ENCODE results near the genes SH3GL3, WDR73, AKAP13 and KLHL25.

DNA sequence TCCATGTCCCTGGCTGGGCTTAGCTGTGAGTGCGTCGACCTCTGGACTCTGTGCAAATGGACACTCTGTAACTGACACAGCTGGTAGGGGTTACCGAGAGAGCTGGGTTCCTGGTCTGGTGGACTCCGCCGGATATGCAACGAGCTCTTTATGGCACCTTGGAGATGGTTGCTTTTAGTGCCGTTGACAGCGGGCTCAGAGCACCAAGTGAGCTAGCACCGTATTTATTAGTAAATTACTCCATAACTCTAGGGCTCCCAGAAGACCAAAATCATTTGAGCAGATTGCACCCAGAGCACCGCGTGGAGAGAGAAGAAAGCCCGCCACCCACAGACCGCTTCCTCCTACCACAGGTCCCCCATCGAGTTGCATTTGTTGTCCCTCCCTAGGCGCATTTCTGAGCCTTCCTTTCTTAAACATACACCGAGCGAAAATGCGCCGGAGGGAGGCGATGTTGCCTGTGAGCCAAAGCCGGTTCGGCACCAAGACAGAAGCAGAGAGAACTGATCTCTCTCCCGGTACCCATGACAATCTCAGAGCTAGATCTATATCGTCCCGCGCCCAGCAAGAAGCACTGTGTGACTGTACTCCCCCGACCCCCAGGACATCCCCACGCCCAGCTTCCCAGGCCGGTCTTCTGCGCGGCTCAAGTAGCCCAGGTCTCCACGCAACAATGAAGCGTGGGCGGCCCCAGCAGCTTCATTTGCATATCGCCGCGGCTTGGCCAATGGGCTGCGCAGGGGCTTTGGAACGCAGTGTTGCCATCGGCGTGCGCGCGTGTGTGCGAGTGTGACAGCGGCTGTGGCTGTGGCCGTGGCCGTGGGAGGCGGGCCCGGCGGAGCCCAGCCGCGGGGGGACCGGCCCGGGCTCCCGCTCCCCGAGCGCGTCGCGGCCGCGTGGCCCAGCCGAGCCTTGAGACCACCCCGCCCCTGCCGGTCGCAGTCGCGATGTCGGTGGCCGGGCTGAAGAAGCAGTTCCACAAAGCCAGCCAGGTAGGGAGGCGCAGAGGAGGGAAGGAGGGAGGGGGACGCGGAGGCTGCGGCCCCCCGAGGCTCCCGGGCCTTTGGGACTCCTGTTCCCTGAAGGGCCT, at the start of gene SH3GL3:
SH3GL3 (plus strand) TSS at position 755 of the 1,090 bp plus-strand sequence.
- PRO-cap = unidirectional peak, plus-strand start at position 792 of the sequence

DNA sequence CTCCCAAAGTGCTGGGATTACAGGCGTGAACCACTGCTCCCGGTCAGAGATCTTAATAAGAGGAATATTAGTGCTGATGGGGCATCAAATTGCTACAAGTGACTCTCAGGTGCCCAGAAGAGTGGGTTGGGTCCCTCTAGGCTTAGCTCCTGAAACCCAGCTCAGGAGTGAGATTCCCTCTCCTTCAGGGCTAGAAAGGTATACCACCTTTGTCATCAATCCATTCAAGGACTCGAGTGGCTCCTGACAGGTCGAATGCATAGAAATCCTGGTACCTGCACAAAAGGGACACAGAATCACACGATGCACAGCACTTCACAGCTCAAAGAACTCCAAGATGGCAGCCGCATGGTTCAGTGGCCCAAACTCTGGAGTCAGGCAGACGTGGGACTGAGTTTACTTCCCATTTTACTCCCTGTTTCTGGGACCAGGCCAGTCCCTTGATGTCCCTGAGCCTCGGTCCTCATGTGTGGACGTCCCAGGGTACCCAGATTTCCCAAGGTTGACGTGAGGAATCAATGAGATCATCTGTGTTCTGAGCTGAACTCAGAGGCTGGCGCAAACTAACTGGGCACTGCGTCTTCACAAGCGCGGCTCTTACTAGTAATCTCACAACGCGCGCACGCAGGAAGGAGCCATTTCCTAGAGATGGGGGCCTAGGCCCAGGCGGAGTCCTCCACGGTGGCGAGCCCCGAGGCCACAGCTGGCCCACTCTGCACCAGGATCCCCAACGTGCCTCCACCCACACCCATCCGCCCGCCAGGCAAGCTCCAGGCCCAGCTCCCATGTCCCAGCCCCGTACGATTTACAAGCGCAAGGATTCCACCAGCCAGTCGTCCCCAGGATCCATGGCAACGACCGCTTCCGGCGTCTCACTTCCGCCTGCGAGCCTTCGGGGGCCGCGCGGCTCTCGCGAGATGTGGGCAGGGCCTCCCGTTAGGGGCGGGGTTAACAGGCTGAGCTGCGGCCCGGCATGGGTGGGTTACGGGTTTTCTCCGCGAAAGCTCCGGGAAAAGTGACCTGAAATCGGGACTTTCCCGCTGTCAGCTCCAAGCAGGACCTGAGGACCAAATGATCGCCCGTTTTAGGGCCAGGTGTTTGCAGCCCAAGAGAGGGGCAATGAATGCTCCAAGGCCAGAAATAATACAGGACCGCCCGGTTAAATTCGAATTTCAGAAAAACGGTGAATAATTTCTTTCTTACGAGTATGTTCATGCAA, at the start of gene WDR73:
WDR73 (minus strand) TSS at position 859 of the 1,219 bp plus-strand sequence.
- PRO-cap = bidirectional peak, plus-strand start at position 959 of the sequence, minus-strand start at position 856 of the sequence

GRCh38 chr15:84671796-84672364, 13.9 kb upstream of the NMB start:
- PRO-cap = no peak

- PRO-cap = no peak
Observed at GRCh38 chr15:84713481-84713997, 2.4 kb downstream of the SEC11A start.

DNA sequence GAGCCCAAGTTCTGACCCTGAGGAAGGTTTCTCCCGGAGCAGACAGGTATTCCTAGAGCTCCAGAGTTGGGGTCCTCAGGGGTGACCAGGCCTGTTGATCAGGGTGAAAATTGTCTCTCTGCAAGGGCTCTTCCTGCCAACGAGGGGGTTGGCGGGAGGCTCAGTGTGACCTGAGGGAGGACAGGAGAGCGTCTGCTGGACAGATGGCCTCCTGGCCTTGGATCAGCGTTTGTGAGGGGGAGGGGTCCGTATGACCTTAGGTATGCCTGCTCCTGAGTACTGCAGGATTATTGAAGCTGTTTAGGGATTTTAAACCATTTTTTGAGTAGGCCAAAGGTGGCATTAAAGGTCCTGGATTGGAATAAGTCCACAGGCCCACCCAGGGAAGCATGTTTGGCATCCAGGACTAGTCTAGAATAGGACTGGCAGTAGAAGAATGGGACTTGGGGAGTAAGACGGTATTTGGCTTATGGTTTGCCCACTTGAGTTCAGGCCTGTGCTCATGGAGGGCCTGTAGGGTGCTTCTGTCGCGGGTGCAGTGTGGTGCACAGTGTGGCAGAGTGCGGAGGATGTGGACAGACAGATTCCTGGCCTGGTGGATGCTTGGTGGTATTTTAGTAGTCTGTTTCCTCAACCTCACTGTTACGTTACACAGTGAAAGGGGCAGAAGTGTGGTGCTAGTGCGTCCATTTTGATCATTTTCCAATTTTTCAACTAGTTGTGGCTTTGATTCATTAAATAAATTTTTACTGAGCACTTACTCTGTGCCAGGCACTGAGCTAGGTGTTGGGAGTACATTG, 963 bp downstream of the ZNF592 start:
- PRO-cap = no peak

DNA sequence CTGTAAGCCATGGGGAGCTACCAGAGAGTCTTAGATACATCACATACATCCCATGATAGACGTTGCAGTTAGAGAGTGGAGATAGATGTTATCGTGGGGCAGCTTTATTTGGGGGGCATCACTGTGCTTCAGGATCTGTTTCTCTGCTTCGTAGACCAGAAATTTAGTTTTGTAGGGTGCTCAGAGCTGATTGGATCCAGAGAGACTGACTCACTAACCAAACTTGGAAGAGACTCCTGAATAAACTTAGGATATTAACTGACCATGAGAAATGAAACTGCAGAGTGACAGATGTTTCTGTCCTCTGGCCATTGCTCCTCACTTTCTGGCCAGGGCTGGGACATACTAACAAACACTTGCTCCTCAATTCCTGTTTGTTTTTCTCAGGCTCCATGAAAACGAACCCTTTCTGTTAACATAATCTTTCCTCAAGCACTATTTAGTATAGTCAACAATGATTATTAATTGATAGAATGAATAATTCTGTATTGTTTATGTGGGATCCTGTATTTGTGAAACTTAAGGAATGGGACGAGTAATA, 4.3 kb downstream of the ZNF592 start:
- PRO-cap = no peak

GRCh38 chr15:84828150-84828942, 11.2 kb downstream of the ALPK3 start:
- PRO-cap = no peak

DNA sequence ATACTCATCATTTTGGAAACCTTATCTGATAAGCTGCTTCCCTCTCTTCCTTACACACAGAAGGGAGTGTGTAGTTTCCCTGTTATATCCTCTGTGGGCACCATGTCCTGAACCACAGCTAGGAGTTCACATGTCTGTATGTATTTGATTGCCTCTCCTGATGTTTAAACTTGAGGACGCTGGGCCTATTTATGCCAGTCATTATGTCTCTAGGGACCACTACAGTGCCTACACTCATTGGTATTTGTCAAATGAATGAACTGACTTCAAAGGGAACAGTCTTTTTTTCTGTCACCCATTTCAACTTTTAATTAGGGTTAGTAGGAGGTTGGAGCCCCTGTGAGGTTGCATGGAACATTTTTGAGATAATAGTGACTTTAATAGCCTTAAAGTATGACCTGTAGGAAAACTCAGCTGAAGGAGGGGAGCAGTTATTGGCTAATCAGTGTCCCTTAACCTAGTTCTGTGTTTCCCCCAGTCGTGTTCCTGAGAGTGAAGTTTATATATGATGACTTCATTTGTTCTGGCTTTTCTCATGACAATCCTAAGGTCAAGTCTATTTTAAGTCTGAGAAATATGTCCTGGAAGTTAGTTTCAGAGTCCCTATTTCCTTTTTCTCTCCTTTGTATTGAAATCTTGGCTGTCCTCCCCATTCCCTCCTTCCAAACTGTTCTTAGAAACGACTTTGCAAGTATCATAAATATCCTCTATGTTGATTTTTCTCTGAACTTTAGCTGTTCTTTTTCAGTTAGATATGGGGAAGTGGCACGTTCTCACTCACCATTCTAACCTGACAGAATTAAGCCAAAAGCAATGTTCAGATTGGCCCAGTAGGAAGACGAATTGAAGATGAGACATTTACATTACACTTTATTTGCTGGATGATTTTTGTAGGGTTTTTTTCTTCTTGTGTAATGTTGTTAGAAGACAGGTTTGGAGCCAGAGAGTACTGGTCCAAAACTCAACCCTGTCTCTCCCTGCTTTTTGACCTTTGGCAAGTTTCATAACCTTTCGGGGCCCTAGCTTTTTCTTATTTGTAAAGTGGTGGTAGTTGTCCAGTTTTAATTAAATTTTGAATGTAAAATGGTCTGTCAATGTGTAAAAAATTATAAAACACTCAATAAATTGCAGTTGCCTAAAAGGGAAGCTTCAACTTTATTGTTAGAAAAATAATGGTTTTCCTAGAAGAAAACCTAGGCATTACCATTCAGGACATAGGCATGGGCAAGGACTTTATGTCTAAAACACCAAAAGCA, 29.2 kb downstream of the PDE8A start:
- PRO-cap = no peak

DNA sequence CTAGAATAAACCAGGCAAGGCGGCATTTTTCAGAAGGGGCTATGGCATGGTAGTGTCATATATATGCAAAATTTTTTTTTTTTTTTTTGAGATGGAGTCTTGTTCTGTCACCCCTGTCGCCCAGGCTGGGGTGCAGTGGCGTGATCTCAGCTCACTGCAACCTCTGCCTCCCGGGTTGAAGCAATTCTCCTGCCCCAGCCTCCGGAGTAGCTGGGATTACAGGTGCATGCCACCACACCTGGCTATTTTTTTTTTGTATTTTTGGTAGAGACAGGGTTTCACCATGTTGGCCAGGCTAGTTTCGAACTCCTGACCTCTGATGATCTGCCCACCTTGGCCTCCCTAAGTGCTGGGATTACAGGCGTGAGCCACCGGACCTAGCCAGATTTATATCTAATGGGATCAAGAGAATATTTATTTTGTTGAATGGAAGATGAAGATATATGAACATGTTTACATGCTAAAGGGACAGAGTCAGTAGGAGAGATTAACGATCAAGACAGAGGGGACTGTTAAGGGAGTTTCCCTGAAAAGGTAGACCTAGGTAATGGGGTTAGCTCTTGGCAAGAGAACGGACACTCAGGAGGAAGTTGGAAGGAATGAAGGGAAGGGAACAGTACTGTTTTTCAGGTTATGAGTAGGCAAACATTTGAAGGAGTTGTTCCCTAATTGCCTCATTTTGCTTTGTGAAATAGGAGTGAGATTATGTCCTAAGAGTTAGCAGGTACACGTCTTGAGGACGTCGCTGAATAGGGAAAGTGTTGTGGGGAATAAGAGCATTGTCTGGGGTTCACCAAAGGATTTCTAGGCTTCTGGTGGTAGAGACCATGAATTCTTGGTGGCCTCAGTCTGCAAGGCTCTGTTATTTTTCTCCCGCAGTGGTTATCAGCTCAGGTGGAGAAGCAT, 41.1 kb downstream of the PDE8A start:
- PRO-cap = no peak

- PRO-cap = no peak
Observed at GRCh38 chr15:85032705-85033394, 51.2 kb downstream of the PDE8A start.

DNA sequence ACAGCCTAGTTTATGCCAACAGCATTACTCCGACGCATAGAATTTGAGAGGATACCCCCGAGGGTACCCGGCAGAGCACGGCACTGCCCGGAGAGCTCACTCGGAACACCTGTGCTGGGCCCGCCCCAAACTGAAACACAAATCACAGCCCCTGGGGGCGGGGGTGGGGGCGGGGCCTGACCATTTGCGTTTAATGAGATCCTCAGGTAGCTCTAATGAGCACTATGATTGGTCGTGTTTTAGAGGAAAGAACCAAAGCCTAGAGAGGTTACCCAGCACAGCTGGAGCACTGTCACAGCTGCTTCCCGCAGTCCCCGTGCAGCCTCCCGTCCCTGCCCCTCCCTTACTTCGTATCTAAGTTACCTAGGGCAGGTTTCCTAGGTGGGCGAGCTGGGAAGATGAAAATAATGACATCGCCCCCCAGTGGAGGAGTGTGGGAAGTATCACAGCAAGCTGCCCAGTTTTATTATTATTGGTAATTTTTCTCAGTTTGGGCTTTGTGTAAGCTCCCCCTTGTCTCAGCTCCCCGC, 187.0 kb downstream of the PDE8A start:
- PRO-cap = no peak

GRCh38 chr15:85344699-85344960, 35.8 kb upstream of the AKAP13 start:
- PRO-cap = no peak

DNA sequence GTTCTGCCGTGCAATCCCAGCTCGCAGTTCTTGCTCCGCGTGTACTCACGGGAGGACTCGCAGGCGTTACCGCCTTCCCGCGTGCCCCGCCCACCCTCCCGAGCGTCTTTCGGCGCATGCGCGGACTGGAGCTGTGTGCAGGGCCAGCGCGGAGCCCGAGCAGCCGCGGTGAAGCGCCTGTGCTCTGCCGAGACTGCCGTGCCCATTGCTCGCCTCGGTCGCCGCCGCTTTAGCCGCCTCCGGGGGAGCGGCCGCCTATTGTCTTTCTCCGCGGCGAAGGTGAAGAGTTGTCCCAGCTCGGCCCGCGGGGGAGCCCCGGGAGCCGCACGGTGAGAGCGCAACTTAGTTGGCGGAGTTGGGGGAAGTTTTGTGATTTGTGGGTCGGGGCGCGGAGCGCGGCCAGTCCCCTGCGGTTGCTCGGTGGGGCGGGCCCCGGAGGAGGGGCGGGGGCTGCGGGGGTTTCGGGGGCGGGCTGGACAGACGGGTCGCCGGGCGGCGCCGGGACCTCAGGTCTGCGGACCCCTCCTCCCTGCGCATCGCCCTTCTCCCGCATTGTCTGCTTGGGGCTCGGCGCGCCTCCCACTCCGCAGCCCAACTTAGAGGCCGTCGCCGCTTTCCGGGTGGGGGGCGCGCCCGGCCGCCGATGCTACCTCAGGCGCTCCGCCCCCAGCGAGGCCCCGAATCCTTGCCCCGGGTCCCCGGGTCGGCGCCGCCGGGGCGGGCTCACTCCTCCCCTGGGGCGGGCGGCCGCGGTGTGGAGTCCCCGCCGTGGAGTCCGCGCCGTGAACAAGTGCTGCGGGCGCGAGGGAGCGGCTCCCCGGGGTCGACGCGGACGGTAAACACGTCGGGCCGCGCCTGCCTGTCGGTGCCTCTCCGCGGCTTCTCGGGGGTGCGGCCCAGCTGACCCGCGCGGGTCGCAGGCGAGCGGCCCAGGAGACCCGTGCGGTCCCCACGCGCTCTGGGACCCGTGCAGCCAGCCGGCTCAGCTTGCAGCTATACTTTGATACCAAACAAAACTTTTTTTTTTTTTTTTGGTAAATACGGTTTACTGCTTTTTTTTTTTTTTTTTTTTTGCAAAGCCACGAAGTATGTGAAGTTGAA, at the start of gene AKAP13:
AKAP13 (plus strand) TSS at position 134 of the 1,101 bp plus-strand sequence.
- PRO-cap = bidirectional peak, plus-strand start at position 136 of the sequence, minus-strand start outside the sequence; unidirectional peak, plus-strand start at position 479 of the sequence

DNA sequence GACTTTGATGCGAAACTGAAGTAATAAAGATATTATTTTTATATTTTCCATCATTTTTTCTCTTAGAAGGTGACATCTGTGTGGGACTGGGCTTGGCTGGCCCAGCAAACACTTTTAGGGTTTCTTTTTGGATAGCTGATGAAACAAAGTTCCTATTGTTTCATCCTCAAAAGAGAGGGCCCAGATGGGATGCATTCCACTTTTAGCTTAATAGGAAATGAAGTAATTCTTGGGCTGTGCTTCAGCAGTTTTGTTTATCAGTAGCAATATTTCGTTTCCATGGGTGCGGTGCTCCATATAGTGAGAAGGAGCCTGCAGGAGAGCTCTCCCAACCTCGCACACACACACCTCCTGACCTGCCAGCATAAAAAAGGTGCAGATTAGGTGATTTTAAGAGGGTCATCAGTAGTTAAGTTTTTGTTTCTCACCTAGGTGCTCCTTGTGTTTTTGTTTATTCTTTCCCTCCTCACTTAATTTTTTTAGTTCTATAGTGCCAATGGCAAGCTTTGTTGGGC, 147.5 kb downstream of the AKAP13 start:
- PRO-cap = no peak

DNA sequence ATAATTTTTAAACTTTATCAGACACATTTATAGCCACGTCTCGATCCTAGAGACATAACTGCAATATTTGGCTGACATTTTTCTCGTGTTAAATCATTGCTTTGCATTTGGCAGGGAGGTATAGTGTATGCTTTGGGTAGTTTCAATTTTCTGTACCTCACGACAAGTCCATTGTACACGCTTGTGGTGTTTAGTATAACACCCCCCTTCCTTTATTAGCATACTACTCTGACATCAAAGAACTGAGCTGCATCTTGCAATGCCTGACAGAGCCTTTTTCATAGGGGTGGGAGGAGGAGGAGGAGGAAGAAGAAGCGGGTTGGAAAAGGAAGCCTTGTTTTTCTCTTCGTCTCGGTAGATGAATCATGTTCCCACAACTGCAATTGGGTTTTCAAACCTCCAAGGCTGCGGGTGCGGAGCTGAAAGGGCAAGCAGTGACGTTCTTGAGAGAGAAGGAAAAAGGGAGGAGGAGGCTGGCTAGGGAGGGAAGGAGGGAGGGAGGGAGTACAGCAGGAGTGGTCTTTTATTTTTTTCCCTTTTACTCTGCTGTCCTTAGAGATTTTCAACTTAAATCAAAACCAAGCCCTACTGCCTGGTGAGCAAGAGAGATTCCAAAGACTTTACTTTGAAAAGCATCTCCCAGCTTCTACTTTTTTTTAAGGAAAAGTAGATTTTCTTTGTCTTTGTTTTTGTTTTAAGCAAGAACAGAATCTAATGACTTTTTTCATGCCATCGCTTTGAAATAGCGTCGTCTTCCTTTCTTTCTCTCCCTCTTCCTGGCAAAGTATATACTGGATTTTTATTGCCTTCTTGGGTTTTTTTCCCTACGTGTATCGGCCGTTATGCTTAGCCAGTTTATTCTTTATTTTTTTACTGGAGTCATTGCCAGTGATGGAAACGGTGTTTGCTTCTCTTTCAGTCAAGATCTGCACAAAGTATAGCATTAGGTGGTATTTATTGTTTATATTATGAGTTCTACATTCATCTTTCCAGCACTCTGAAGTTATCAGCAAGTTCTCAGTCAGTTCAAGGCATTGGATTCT, 175.5 kb downstream of the KLHL25 start:
- PRO-cap = bidirectional peak, plus-strand start at position 565 of the sequence, minus-strand start at position 280 of the sequence

- PRO-cap = unidirectional peak, plus-strand start at chr15:85687337
Observed at GRCh38 chr15:85687049-85687491, 107.7 kb downstream of the KLHL25 start.

- PRO-cap = no peak
Observed at GRCh38 chr15:85745219-85745958, 49.3 kb downstream of the KLHL25 start.

- PRO-cap = no peak
Observed at GRCh38 chr15:85751271-85752393, 43.1 kb downstream of the KLHL25 start.

DNA sequence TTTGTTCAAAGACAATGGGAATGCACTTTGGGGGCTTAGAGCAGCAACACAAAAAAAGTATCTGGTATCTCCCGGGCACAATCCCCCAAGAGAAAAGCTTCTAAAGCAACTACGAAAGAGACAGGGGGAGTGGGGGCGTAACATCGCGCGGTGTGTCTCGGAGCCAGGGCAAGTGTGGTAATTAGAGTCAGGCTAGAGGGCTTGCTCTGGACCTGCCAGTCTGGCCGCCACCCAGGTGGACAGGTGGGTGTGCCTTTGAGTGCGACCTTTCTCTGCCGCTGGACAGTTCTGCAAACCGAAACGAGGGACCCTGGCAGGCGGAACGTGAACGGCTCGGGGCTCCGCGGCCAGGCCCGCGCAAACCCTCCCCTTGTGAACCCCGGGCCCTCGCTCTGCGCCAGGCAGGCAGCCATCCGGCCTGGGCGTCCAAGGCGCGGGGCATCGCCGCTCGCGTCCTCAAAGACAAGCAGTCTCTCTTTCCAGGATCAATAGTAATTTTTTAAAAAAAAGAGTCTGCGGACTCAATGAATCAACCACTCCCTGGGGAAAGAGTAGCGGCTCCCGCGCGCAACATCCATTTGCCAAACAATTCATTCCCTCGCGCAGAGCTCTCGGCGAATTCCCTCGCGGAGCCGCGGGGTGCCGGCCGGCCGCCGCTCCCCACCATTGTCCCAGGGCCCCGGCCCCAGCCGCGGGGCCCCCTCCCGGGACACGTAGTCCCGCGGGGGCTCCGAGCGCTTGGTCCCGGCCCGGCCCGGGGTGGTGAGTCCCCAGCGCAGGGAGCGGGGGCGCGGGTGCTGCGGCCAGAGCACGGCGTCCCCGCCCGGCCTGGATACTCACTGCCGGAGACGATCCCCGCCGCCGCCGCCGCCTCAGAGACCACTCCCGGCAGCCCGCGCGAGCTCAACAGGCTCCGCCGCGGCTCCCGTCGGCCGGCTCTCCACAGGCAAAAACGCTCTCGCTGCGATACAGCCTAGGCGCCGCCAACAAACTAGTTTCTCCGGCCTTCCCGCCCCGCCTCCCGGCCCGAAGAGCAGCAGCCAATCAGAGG, at the start of gene KLHL25:
KLHL25 (minus strand) TSS at position 1,000 of the 1,051 bp plus-strand sequence.
- PRO-cap = unidirectional peak, minus-strand start at position 908 of the sequence; unidirectional peak, minus-strand start at position 968 of the sequence

- PRO-cap = no peak
Observed at GRCh38 chr15:85794977-85795408, 268 bp upstream of the KLHL25 start.

Data from left cardiac atrium (tissue), 1 donor.